Parietal lobe (tissue), 2 donors: ENCODE measurements around the gene SASH1.

DNA sequence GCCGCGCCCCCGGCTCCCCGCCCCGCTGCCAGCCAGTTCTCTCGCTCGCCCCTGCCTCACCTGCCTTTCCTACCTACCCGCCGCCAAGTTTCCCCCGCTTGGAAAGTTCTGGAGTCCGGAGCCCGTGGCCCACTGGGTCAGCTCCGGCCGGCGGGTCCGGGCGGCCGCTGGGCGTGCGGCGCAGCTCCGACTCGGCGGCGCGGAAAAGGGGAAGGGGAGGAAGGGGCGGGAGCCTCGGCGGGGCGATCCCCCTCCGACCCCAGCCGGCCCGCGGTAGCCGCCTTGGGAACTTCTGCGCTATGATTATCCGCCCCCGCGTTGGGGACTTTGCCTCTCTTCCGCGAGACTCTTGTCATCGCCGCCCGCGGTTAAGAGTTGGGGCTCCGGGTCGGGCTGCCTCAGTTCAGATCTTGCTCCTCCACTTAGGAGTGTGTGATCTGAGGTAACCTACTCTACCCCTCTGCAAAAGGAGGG lies 30.9 kb downstream of the SF3B5 start:
- RAMPAGE, long total RNA, result no peak

DNA sequence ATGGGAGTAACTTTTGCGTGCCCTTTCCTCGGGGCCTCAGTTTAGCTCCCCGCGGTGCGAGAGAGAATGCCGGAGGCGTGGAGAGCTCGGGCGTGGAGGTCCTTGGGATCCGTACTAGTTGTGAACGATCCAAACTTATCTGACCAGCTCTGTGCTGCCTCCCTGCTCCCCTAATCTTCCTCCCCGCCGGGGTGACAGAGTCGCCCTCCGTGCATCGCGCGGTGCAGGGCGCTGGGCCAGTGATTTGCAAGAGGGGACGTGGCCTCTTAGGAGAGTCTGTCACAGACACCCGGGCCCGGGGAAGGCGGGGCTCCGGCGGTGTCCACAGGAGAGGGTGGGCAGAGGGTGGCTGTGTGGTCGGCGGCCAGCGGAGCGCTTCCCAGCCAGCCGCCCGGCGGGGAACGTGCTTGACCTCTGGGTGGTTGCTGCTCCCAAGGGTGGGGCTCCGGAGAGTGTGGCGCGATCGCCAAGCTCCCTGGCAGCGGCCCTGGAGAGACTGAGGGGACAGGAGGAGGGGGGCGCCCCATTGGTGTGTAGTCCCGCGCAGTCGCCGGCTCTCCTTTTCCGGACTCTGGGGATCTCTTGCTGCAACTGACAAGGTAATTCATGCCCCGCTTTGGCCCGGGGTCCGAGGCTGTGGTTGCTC lies 961 bp downstream of the UTRN start:
- RAMPAGE, long total RNA, result no peak

- RAMPAGE, long total RNA, result no peak
Measured at GRCh38 chr6:144296626-144297471, 11.7 kb downstream of the UTRN start.

DNA sequence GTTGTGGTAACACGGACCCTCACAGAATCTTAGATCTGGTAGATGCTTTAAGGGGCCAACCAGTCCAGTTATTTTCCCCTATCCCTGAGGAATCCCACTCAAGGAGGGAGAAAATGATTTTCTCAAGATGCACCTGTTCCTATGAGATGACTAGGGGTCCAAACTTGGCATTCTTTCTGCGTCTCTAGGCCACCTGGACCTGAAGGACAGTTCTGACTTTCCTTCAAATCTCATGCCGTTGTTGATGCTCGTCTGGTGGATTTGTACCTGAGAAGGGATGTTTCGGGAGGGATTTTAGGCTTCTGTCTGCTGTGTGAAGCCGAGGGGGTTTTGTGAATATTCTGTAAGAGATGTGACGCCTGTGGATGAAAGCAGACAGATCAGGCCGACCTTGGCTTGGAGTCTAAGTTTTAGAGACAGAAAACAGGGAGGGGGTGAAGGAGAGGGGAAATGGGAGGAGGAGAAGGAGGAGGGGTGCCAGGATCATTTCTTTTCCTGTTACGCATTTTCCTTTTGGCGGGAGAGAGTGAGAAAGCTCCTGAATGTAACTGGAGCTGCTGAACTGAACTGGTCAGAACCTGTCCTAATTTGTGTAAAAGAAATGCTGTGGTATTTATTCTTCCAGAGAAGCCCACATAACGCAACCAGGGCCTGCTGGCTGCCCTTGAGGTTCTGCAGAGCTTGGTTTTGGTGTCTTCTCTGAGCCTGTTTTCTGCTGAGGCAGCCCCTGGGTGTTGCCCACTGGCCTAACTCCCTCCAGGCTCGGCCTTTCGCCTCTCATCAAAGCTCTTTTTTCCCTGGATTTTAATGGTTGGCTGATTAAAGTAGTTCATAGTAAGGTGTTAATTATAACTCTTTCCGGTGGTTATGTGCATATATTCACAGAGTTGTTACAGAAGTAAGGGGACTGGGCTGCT lies 41.9 kb downstream of the UTRN start:
- RAMPAGE, long total RNA, result no peak

DNA sequence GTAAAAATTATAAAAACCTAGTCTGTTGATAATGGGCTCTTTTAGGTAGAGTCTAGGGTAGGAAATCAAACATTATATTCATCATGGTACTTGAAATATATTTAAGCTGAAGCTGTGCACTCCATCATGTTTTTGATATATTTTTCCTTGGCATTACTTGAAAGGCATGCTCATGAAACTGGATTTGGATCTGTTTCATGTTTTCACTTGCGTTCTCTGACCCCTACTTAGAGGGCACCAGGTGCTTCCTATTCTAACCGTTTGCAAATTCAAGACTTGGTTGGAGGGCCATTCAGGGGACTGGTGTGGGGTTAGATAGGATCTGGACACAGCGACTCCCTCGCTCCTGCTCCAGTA lies 64.4 kb downstream of the UTRN start:
- RAMPAGE, long total RNA, result no peak

GRCh38 chr6:144481958-144482522 lies 196.9 kb downstream of the UTRN start:
- RAMPAGE, long total RNA, result no peak

- RAMPAGE, long total RNA, result no peak
Measured at GRCh38 chr6:145267005-145267262, 468.4 kb downstream of the EPM2A start.

GRCh38 chr6:146271248-146271536 lies 242.3 kb downstream of the GRM1 start:
- RAMPAGE, long total RNA, result no peak

- RAMPAGE, long total RNA, result no peak
Measured at GRCh38 chr6:146290157-146290635, 253.4 kb upstream of the RAB32 start.

- RAMPAGE, long total RNA, result no peak
Measured at GRCh38 chr6:146357906-146358828, 185.5 kb upstream of the RAB32 start.

DNA sequence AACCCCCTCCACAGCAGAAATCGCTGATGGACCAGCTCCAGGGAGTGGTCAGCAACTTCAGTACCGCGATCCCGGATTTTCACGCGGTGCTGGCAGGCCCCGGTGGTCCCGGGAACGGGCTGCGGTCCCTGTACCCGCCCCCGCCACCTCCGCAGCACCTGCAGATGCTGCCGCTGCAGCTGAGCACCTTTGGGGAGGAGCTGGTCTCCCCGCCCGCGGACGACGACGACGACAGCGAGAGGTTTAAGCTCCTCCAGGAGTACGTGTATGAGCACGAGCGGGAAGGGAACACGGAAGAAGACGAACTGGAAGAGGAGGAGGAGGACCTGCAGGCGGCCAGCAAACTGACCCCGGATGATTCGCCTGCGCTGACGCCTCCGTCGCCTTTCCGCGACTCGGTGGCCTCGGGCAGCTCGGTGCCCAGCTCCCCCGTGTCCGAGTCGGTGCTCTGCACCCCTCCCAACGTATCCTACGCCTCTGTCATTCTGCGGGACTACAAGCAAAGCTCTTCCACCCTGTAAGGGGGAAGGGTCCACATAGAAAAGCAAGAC lies 109.3 kb upstream of the RAB32 start:
- RAMPAGE, long total RNA, result no peak

GRCh38 chr6:146914330-146915353 lies 289.6 kb upstream of the STXBP5 start:
- RAMPAGE, long total RNA, result no peak

DNA sequence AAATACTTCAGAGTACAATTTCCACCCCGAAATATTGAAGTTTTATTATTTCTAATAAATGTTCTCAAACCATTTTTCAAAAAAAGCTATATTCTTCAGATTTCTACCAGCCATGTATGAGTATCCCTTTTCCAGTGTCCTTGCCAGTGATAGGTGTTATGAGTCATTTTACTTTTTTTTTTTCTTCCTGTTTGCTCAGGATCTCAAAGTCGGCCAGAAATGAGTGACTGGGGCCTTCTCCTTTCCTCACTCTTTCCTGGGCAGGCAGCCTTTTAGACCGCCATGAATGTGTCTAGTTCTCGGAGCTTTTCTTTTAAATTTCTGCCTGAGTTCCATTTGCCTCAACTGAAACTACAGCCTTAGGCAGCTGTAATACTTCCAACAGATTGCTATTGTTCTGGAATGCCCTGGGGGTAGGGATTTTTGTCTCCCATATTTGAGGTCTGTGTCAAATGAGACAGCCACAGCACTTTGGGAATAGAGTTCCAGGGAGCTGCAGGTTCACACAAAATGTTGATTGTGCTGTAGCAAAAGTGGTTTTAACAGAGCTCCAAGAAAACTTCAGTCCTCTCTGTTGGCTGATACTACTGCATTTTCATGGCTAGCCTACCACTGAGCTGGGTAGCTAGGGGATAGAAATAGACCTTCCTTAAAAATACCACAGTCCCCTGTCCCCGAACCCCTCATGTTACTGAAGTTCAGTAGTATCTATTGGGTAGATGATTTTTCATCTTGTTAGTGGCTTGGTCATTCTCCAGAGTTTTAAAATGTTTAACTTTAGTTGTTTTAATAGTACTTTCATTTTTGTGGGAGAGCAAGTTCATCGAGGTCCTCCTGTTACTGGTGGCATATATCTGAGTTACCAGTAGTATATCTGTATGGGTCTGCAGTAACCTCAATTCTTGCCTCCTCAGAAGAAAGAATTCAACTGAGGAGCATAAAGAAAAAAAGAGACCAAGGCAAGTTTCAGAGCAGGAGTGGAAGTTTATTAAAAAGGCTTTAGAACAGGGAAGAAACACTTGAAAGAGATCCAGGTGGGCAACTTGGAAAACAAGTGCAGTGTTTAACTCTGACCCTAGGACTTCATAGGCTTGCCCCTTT lies 83.9 kb downstream of the STXBP5 start:
- RAMPAGE, long total RNA, result no peak

DNA sequence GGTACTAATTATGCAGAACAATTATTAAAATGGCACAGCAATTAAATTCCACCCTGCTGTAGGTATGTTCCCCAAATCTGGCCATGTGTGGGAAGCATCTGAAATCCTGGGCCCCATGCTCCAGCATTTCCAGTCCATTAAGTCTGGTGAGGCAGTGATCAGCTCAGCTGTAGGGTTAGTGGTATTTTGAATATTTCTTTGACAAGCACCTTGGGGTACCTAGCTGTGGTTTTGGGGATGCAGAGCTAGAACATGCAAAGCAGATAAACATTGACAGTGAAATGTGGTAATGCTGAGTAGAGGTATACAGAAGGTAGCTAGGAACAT lies 101.8 kb downstream of the STXBP5 start:
- RAMPAGE, long total RNA, result no peak

DNA sequence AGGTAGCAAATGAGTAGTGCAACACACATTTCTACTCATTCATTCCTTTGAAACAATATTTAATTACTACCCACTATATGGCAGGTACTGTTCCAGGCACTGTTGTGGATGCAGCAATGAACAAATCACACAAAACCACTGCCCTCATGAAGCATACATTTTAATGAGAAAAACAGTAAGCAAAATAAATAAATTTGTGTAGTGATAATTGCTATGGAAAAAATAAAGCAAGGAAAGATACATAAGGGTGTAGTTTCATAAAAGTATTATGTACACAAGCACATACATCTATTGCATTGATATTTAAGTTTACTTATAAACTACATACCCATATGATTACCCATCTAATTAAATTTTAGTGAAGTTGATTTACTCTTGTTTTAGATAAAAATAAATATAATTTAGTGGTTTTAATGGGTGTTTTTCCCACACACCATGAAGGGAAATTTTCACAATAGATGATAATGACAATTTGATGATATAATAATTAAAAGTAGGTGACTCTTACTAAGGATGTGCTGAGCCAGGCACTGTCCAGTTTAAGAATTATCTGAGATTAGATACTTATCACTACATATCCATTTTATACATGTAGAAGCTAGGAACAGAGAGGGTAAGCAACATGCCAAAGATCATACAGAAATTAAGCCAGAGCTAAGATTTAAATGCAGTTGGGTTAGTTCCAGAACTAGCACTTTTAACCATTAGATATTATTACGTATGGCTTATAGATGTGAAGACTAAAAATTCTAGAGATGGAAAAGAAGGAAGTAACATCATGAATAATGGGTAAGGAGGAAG lies 104.4 kb downstream of the STXBP5 start:
- RAMPAGE, long total RNA, result no peak

GRCh38 chr6:147313633-147314572 lies 109.7 kb downstream of the STXBP5 start:
- RAMPAGE, long total RNA, result no peak

DNA sequence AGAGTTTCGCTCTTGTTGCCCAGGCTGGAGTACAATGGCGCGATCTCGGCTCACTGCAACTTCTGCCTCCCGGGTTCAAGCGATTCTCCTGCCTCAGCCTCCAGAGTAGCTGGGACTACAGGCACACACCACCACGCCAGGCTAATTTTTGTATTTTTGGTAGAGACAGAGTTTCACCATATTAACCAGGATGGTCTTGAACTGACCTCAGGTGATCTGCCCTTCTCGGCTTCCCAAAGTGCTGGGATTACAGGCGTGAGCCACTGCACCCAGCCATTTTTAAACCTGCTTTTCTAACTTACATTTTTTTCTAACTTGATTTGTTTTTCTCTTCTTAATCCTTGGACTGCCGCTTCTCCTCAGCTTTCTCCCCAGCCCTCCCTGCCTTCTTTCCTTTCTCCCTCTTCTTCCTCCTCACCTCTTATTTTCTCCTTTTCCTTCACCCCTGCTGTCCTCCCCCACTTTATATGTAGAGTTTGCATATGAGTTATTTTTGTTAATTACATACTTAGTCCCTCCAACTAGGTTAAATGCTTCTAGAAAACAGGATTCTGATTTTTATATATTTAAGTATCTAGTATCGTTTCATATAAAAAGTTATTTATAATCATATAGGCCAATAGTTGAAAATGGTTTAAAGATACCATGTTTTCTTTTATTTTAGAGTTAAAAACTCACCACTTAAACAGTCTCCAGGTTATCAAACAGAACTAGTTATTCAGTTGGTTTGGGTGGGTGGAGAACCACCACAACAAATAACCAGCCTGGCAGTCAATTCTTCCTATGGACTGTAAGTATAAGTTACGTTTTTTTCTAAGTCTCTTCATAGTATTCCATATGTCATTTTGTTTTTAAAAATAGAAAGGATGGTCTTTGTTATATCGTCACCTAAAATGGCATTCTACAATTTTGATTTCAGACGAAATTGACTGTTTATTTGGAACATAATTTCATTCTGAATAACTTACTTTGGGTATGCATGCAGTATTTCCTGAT lies 120.4 kb downstream of the STXBP5 start:
- RAMPAGE, long total RNA, result no peak

DNA sequence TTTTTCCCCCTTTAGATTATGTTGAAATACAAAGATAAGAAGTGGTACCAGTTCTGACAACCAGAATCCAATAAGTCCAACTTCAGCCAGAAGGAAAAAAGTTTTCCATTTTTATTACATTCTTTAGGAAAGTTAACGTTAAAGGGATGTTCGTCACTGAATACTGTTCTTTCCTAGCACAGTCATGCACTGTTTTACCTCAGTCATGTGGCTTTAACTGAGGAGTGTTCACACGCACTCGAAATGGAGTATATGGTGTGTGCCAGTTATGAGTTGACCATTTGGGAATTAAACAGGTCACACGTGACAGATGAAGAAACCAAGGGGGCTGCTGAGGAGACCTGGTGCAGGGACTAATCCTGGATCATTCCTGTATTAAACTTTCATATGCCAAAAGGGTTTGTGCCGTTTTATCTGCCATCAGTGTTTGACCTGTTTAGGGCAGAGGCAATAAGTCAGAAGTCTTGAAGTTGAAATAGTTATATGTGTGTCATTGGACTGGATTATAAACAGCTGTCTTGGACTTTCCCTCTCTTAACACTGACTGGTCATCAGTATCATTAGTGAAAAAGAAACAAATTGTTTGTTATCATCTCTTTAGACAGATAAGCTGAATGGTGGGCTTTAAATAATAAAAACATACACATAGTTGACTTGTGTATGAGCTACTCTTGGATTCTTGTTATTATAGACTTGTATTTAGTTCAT lies 123.6 kb upstream of the SAMD5 start:
- RAMPAGE, long total RNA, result no peak

GRCh38 chr6:147919237-147919537 lies 410.7 kb downstream of the SAMD5 start:
- RAMPAGE, long total RNA, result no peak

- RAMPAGE, long total RNA, result no peak
Measured at GRCh38 chr6:148342088-148342956, at the start of gene SASH1. SASH1 (plus strand) TSS chr6:148342838.